Colonic mucosa (tissue), 1 donor: ENCODE measurements around the gene TFRC.

DNA sequence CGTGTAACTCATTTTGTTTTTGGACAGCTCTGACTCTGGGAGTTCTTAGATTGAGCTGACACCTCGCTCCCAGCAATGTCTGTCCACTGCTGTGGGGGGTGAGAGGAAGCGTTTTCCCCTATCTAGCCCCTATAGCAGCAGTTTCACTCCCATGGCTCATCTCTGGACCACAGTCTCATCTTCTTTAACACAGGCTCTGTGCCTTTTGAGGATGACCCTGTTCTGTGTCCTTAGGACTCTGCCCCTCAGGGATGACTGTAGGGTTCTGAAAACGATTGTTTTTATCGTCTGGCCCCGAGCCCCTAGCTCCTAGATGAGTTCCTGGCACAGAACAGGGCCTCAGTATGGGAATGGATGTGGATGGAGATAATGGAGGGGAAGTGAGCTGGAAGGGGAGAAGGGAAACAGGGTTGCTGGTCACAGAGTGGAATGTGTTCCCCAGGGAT is 1.2 kb upstream of the PPP1R2 start:
- PRO-cap: no peak

DNA sequence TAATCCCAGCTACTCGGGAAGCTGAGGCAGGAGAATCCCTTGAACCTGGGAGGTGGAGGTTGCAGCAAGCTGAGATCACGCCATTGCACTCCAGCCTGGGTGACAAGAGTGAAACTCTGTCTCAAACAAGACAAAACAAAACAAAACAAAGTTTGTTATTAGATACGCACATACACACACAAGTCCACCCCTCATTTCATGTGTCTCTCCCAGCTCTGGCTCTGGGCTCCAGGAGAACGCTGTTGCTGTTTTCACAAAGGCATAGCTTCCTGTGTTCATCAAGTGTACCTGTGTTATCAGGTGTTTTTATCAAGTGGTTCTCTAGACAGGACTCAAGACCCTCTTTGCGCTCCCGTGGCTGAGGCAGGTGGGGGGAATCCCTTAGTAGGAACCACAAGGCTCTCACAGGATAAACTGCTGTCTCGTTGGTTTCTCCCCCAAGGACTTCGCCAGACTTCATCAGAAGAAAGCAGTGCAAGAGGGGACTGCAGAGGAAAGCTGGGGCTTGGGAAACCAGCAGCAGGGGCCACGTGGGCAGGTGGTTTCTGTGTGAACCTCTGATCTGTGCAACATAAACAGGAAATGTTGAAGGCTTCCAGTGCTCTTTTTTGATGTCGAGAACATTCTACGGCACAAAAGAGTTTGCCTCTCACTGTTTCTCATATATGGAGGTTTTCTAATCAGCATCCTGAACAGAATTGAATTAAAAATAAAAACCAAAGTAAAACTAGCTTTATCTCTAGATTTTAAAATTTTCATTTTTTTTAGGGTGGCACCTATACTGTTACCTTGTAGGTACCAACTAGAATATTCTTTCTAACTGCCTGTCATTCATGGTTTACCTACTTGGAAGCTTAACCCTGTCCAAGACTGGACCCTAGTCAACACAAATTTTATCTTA is 7.0 kb upstream of the PPP1R2 start:
- PRO-cap: unidirectional peak, minus-strand start at position 223 of the sequence; unidirectional peak, minus-strand start at position 500 of the sequence

- PRO-cap: no peak
These were observed 15.5 kb upstream of the PPP1R2 start for GRCh38 chr3:195558586-195559021.

DNA sequence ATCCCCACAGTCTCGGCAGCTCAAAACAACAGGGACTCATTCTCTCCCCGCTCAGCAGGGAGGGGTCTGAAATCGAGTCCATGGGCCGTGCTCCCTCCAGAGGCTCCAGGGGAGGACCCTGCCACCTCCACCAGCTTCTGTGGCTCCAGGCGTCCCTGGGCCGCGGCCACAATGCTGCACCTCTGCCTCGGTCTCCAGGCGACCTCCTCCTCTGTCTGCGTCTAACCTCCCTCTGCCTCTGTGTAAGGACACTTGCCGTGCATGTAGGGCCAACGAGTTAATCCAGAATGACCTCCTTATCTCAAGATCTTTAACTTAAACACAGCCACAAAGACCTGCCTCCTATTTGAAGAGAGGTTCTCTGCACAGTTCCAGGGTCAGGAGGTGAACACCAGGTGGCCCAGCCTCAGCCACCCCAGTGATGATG is 46.6 kb upstream of the APOD start:
- PRO-cap: no peak

- PRO-cap: unidirectional peak, plus-strand start at chr3:195636102
These were observed 52.2 kb upstream of the APOD start for GRCh38 chr3:195635914-195636270.

- PRO-cap: unidirectional peak, plus-strand start at chr3:195716310
These were observed 4.9 kb upstream of the MUC20 start for GRCh38 chr3:195715820-195716410.

DNA sequence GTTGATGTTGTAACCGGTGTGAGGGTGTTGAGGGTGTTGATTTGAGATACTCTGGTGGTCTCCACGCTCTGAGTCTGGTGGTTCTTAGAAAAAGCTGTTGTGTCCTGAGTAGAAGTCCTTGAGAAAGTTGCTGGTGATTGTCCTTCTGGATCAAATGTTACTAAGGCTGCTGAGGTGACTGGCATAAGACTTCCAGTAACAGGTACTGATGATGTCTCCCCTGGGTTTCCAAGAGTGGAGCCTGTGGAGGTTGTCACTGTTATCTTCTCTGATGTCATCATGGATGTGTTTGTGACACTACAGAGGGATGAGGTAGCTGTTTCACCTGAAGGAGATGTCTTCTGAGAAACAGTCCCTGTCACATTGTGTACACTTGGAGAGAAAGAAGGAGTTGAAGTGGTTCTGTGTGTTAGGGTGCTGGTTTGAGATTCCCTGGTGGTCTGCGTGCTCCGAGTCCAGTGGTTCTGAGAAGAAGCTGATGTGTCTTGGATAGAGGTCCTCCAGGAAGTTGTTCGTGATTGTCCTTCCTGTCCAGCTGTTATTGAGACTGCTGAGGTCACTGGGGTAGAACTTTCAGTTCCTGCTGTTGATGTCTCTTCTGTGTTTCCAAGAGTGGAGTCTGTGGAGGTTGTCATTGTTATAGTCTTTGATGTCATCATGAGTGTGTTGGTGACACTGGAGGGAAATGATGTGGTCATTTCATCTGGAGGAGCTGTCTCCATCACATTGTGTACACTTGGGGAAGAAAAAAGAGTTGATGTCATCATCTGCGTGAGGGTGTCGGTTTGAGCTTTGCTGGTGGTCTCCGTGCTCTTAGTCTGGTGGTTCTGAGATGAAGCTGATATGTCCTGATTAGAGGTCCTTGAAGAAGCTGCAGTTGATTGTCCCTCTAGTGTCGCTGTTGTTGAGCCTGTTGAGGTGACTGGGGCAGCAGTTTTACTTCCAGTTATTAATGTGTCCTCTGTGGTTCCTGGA is 20.9 kb downstream of the MUC4 start:
- PRO-cap: no peak

DNA sequence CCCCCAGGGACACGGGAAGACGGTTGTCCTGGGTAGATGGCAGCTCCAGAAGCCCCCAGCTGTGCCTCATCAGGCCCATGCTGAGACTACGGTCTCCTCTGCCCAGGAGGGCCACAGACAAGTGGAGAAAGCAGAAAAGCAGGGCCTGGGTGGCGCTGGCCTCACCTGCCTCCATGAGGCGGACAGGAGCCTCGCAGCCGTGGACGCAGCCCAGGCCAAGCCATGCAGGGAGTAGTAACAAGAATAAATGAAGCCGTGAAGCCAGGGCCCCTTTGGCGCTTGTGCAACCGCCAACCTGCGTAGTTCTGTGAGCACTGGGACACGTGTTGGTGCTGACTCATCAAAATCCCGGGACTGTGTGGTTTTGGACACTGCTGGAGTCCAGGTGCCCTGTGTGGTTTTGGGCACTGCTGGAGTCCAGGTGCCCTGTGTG is 12.3 kb upstream of the MUC4 start:
- PRO-cap: no peak

GRCh38 chr3:195858881-195859868 is 47.4 kb upstream of the MUC4 start:
- PRO-cap: no peak

GRCh38 chr3:195878652-195878914 is 29.8 kb downstream of the TNK2 start:
- PRO-cap: no peak

DNA sequence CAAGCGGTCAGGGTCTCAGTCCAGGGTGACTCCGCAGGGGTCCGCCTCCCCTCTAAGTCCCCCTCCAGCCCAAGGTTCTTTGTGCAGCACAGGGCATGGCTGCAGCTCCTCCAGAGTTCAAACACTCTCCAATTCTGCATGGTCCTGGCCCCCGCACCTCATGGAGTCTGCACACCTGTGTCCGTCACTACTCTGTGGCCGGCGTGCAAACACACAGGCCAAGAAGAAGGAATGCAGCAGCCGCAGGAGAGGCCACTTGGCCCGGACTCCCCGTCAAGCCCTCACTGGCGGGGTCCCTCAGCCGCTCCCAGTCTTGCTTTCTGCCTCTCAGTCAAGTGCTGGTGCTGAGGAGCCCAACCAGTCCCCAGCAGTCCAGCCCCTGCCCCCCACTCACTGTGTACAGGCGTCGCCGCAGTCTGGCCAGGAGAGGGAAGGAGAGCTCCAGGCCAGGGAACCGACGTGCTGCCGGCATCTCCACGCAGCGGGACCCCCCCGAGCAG is 16.3 kb downstream of the TNK2 start:
- PRO-cap: no peak

GRCh38 chr3:195906729-195907599 is 1.4 kb downstream of the TNK2 start:
- PRO-cap: bidirectional peak, plus-strand start at chr3:195907058, minus-strand start at chr3:195906883; bidirectional peak, plus-strand start at chr3:195907308, minus-strand start at chr3:195907247

- PRO-cap: no peak
These were observed 53.1 kb upstream of the TNK2 start for GRCh38 chr3:195961402-195961862.

GRCh38 chr3:195989502-195989990 is 81.2 kb upstream of the TNK2 start:
- PRO-cap: bidirectional peak, plus-strand start at chr3:195989776, minus-strand start at chr3:195989738

DNA sequence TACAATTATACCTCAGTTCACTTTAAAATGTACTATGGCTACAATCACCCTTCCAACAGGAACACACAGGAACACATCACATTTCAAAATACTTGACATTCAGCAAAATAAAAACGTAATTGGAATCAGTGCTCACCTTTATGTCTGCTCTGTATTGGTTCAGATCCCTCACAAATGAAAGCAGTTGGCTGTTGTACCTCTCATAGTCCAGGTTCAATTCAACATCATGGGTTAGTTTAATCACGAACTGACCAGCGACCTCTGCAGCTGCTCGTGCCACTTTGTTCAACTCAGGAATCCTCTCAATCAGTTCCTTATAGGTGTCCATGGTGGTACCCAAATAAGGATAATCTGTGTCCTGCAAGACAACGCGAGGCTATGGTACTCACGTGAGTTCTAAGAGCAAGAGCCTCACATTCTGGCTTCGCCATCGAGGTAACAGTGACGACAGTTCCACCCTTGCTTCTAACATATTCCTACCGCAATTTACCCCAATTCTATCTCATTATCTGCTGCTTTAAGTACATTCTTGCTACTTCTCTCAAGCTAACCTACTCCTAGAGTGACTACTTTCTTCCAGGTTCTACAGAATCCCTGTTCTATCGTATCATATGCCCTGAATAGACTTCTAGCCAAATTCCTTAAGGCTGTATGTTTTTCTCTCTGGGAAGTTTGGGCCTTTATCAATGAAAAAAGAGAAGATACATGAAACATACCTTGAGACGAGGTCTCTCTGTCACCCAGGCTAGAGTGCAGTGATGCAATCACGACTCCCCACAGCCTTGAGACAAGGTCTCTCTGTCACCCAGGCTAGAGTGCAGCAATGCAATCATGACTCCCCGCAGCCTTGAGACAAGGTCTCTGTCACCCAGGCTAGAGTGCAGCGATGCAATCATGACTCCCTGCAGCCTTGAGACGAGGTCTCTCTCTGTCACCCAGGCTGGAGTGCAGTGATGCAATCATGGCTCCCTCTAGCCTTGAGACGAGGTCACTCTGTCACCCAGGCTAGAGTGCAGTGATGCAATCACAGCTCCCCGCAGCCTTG is 26.6 kb downstream of the TFRC start:
- PRO-cap: no peak

GRCh38 chr3:196081967-196082555 is at the start of gene TFRC:
Gene TFRC (minus strand): TSS chr3:196082090.
- PRO-cap: bidirectional peak, plus-strand start at chr3:196082270, minus-strand start at chr3:196082090

DNA sequence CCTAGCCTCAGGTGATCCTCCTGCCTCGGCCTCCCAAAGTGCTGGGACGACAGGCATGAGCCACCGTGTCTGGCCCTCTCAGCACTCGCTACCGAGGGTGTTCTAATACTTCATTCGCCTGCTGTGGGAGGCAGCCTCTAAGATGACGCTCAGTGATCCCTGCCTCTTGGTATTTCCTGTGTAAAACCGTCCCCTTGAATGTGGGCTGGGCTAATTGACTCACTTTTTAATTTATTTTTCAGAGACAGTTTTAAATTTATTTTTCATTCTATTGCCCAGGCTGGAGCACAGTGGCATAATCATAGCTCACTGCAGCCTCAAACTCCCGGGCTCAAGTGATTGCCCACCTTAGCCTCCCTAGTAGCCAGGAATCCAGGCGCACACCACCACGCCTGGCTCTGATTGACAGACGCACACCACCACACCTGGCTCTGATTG is 62.9 kb upstream of the TFRC start:
- PRO-cap: no peak

DNA sequence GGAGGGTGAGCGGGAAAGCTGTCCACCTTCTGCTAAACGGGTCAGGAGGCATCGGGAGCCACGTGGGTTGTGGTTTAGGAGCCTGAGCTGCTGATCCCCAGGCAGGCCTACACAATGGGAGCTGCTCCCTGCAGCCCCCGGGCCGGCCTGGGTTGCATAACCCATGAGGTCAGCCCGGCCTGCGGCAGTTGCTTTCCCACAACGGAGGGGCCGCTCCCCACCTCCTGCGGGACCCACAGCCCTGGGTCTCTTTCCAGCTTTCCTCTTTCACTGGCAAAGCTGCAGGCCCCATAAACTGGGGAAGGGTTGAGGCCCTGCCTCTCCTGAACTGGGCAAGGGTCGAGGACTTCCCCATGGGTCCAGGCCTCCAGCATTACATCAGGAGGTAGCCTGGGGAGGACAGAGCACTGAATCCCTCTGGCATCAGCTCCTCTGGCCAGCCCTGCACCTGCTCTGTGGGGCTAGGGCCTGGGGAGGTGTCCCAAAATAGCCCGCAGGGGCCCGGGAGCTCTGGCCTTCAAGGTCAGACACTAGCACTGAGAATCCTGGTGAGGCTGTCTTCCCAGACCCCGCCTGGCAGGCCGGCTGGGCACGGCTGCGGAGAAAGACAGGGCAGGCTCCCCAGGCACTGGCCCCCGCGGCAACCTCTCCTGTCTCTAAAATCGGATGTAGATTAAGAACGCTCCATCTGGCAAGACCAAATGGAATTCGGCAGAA is 47.3 kb downstream of the ZDHHC19 start:
- PRO-cap: no peak

GRCh38 chr3:196316993-196317488 is 999 bp downstream of the DYNLT2B start:
- PRO-cap: no peak

- PRO-cap: no peak
These were observed 13.7 kb upstream of the TM4SF19 start for GRCh38 chr3:196351664-196352419.